ENCODE measurements around the gene MKS1.

DNA sequence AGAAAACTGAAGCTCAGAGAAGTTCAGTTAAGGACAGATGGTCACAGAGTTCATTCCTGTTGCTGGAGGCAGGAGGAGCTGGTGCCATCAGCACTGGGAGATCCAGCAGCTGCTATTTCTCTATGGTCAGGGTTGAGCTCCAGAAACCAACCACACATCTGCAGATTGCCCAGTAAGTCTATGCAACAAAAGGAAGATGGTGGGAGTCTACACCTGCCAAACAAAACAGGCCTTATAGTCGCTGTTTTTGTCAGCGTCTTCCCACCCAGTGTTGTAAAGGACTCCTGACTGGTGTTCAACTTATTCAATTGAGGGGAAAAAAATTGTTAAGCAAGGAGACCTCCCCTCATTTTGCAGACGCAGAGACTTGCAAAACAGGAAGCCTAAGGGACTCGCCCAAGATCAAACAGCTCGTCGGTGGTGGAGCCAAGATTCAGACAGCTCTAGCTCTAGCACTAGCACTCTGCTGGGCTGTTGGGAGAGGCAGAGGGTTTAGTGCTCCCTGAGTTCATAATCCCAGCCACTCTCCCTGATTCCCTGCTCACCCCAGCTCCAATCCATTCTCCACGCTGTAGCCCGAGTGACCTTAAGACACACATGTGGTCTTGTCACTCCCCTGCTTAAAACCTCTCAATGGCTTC lies 9.0 kb downstream of the NOG start:
- PRO-cap, result no peak
CAGE:
- cytosol, long polyA minus RNA, result no peak
- cytosol, long polyA plus RNA, result no peak
- long polyA plus RNA, result no peak
- nucleus, long polyA minus RNA, result no peak
- nucleus, long polyA plus RNA, result no peak

GRCh38 chr17:56787021-56787639 lies 46.6 kb downstream of the C17orf67 start:
- PRO-cap, result bidirectional peak, plus-strand start at chr17:56787283, minus-strand start at chr17:56787073
CAGE:
- cytosol, long polyA minus RNA, result no peak
- cytosol, long polyA plus RNA, result no peak
- long polyA plus RNA, result no peak
- nucleus, long polyA minus RNA, result no peak
- nucleus, long polyA plus RNA, result no peak

DNA sequence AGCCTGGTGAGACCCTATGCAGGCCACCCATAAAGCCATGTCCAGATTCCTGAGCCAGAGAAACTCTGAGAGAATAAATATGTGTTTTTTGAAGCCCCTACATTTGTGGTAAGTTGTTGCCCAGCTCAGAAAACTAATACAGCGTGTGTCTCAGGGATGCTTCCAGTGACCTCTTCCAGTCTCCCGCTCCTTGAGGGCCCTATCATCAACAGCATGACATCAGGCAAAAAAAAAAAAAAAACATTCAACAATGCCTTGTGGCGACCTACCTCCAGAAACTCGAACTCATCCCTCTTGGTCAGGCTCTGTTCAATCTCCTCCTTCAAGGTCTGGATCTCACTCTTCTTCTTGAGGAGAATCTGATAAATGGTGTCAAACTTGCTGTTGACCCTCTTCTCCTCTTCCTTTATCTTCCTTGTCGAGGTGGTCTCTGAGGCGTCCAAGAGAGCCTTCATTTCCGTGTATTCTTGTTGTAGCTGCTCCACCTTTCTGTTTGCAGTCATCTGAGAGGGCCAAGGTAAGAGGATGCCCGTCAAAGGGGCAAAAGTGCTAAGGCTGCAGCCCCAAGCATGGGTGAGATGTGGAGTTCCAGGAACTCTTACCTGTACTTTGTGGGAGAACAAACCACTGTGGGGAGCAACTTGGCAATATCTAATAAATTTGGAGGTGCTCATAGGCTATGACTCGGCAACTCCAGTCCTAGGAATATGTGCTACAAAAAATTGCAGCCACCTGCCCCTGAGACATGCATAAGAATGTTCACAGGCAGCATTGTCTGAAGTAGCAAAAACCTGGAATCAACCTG lies 9.7 kb downstream of the TRIM25 start:
- PRO-cap, result no peak
CAGE:
- cytosol, long polyA minus RNA, result no peak
- cytosol, long polyA plus RNA, result no peak
- long polyA plus RNA, result no peak
- nucleus, long polyA minus RNA, result no peak
- nucleus, long polyA plus RNA, result no peak

GRCh38 chr17:56950650-56951089 lies 10.2 kb downstream of the COIL start:
- PRO-cap, result no peak
CAGE:
- cytosol, long polyA minus RNA, result no peak
- cytosol, long polyA plus RNA, result no peak
- long polyA plus RNA, result no peak
- nucleus, long polyA minus RNA, result no peak
- nucleus, long polyA plus RNA, result no peak

GRCh38 chr17:56985468-56985695 lies 7.5 kb downstream of the SCPEP1 start:
- PRO-cap, result no peak
CAGE:
- cytosol, long polyA minus RNA, result no peak
- cytosol, long polyA plus RNA, result no peak
- long polyA plus RNA, result no peak
- nucleus, long polyA minus RNA, result no peak
- nucleus, long polyA plus RNA, result no peak

GRCh38 chr17:57086688-57086879 lies 1.5 kb downstream of the AKAP1 start:
- PRO-cap, result no peak
CAGE:
- cytosol, long polyA minus RNA, result no peak
- cytosol, long polyA plus RNA, result no peak
- long polyA plus RNA, result no peak
- nucleus, long polyA minus RNA, result no peak
- nucleus, long polyA plus RNA, result no peak

- PRO-cap, result no peak
CAGE:
- cytosol, long polyA minus RNA, result no peak
- cytosol, long polyA plus RNA, result no peak
- long polyA plus RNA, result no peak
- nucleus, long polyA minus RNA, result no peak
- nucleus, long polyA plus RNA, result no peak
Measured at GRCh38 chr17:57278717-57279434, 22.6 kb downstream of the MSI2 start.

DNA sequence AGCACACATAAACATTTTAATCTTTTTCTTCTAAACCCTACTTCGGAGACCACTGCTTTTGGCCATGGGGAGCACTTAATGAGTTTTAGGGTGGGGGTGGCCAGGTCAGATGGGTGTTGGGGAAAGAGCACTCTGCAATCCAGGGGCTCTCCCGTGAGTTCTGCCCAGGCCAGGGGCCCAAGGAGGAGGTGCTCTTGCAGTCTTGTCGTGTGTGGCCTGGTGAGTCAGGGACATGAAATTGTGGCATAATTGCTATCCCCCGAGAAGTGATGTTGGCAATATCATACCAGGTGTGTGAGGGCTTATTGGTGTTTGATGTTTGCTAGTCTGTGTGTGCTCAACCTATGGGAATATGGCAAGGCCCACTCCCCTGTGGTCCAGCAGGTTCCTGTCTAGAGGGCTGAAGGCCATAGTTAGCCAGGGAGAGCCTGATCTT lies 24.5 kb downstream of the MSI2 start:
- PRO-cap, result no peak
CAGE:
- cytosol, long polyA minus RNA, result no peak
- cytosol, long polyA plus RNA, result no peak
- long polyA plus RNA, result no peak
- nucleus, long polyA minus RNA, result no peak
- nucleus, long polyA plus RNA, result no peak

GRCh38 chr17:57424476-57425477 lies 168.5 kb downstream of the MSI2 start:
- PRO-cap, result no peak
CAGE:
- cytosol, long polyA minus RNA, result no peak
- cytosol, long polyA plus RNA, result no peak
- long polyA plus RNA, result no peak
- nucleus, long polyA minus RNA, result no peak
- nucleus, long polyA plus RNA, result no peak

DNA sequence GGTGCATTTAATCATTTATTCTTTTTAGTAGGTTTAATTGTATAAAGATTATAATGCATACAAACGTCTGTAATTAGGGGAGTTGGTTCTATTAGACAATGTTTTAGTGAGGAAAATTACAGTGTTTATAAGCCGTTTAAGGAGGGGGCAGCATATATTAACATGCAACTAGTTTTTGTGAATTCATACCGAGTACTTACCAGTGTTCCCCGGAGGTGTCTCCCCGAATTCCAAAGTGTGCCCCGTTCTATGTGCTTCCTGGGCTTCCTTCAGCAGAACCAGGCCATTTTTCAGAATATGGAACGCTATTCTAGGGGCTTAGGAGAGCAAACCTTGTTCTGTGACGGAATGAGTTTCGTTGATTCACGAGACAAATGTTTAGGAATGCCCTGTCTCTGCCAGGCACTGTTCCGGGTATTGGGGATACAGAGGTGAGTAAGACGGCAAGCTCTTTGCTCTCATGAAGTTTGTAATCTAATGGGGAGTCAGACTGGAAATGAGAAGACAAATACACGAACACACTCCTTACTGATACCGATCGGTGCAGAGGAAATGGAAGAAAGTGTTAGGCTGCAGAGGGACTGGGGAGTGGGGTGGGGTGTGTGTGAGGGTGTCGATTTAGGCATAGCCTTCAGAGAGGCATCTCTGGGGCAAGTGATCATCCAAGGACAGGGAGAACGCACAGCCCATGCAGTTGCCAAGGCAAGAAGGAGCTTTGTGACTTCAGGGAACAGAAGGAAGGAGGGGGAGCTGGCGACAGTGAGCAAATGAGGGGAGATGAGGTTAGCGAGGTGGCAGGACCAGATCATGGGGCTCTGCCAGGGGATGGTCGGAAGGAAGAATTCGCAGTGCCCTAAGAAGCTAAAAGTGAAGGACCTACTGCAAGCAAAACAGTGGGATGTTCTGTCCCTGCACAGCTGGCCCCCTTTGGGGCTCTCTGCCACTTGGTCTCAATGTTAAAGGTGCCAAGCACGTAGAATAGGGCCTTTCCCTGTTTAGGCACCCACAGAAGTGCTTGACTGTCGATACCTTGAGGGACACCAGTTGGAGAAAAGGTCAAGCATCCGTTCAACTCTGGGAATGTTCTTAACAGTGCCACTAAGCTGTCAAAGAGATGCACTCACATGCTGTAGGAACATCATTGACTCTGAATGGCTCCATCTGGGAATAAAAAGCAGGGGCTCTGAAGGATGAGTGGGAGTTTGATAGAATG lies 189.6 kb downstream of the MSI2 start:
- PRO-cap, result no peak
CAGE:
- cytosol, long polyA minus RNA, result no peak
- cytosol, long polyA plus RNA, result no peak
- long polyA plus RNA, result no peak
- nucleus, long polyA minus RNA, result no peak
- nucleus, long polyA plus RNA, result no peak

GRCh38 chr17:57569942-57570311 lies 175.2 kb downstream of the CCDC182 start:
- PRO-cap, result no peak
CAGE:
- cytosol, long polyA minus RNA, result no peak
- cytosol, long polyA plus RNA, result no peak
- long polyA plus RNA, result no peak
- nucleus, long polyA minus RNA, result no peak
- nucleus, long polyA plus RNA, result no peak

DNA sequence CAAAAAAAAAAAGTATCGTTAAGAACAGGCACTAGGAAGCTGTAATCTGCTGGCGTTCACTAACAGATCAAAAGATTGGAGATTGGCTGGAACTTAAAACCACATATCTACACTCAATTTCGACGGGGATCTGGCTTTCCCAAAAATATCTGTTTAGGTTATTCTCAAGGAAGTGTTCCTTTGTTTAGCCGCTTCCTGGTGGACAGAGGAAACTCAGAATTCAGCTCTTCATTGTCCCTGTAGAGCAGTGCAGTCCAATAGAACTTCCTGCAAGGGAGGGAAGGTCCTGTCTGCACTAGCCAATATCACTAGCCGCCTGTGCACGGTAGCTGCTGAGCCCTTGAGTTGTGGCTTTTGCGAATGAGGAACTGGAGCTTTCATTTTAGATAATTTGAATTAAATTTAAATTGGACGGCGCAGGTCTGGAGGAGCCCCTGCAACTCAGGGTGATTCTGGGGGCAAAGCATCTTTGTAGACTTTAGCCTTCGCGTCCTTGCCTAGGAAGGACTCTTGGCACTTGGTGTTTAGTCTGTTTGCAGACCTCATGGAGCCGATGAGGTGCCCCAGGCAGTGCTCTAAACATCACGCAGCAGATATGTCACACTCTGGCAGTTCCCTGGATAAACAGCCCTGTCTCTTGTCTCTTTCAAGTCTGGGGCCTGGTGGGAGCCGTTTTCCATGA lies 122.3 kb downstream of the CCDC182 start:
- PRO-cap, result no peak
CAGE:
- cytosol, long polyA minus RNA, result no peak
- cytosol, long polyA plus RNA, result no peak
- long polyA plus RNA, result no peak
- nucleus, long polyA minus RNA, result no peak
- nucleus, long polyA plus RNA, result no peak

DNA sequence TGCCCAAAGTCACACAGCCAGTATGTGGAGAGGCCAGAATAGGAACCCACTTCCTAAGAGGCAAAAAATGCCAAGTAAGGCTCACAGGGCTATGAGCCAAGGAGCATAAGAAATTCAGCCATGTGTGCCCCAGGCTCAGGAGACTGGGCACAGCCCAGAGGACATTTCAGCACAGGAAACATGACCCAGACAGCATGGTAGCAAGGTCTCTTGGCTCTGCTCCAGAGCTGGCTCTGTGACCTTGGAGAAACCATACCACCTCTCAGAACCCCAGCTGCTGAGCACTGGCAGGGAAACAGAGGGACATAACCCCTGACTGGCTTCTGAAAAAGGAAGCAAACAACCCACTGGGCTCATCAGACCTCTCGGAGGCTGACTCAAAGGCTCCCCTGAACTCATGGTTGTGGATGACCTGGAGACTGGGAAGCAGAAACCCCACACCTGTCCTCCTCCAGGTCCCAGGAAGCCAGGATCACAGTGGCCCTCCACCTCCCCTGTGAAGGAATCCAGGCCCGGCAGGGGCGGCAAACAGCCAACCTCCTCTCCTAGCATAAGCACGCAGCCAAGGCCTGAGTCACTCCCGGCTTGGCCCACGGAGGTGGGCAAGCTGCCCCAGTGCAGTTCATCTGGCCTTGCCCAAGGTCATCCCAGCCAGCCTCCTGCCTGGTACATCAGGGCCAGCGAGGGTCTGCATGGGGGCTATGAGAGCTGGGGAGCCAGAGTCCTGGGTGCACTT lies 40.5 kb upstream of the MRPS23 start:
- PRO-cap, result no peak
CAGE:
- cytosol, long polyA minus RNA, result no peak
- cytosol, long polyA plus RNA, result no peak
- long polyA plus RNA, result no peak
- nucleus, long polyA minus RNA, result no peak
- nucleus, long polyA plus RNA, result no peak

DNA sequence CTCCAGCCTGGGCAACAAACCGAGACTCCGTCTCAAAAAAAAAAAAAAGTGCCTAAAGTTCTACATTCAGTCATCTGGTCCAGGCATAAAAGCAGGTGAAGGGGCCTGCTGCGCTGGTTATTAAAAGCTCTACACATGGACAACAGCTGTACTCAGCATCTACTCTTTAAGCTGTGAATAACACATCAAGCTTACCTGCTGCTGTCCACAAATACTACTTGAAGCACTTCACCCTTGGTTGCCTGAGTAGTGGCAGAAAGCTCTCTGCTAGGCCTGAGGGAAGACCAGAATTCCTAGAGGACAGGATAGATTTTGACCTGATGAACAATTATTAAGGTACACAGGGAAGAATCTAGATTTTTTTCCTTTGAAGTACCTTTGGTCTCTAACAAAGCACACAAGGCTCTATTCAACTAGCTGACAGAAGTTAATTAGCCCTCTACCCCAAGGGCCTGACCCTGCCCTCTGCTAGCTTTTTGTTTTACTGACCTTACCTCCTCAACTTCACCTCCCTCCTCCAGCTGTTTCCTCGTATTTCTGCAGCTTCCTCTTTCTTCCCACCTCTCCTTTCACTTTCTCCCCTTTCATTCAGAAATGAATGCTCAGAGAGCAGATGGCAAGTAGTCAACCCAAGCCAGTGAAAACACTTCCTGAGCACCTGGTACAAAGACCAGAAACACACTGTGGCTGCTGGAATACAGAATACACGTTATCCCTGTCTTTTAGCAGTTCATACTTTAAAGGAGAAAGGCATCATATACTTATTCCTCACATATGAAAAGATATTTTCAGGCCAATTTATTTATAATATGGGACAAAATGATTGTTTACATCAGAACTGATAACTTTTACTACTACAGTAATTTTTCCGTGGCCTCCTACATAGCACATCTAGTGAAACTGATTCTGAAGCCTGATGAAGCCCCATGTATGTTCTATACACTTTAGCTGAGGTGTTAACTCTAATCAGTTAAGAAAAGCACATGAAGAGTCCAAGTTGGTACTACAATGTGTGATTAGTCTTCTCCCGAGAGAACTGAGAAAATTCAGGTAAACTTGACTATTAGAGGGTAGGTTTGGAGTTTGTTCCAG lies 5.6 kb upstream of the VEZF1 start:
- PRO-cap, result unidirectional peak, minus-strand start at position 474 of the sequence
CAGE:
- cytosol, long polyA minus RNA, result start-site peak on the minus strand centred at position 752 of the sequence, 133 bp wide, 6 reads
- cytosol, long polyA plus RNA, result no peak
- long polyA plus RNA, result no peak
- nucleus, long polyA minus RNA, result no peak
- nucleus, long polyA plus RNA, result no peak

DNA sequence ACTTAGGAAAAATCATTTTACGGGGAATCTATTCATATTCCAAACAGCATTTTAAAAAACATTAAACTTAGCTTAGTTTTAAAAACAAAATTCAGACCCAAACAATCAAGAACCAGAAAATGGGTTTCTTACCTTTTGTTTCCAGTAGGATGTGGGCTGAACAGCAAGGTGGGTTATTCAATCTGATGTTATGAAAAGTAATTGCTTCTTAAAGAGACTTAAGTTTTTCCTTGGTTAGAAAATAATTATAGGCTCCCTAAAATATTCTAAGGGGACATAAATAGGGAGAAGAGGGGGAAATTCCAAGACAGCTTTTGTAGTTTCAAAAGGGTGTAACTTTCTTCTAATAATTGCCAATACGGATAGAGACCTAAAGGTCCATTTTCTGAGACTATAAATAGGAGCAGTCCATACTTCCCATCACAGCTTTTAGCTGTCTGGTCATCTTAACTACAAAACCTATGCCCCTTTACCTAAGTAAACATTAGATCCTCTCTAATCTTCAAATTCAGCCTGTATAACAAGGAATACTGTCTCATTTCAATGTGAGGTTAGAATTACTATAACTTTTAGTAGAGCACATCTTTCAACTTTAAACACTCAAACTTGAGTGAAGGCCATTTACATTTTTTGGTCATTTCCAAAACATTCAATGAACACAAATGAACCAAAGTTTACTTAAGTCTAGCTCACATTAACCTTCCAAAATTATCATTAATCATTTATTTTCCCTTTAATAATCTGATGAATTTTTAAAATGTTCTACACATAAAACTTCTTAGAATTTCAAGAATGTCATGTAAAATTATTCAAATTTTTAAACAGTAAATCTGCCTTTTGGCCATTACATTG lies 5.5 kb downstream of the SRSF1 start:
- PRO-cap, result no peak
CAGE:
- cytosol, long polyA minus RNA, result no peak
- cytosol, long polyA plus RNA, result no peak
- long polyA plus RNA, result no peak
- nucleus, long polyA minus RNA, result no peak
- nucleus, long polyA plus RNA, result no peak

DNA sequence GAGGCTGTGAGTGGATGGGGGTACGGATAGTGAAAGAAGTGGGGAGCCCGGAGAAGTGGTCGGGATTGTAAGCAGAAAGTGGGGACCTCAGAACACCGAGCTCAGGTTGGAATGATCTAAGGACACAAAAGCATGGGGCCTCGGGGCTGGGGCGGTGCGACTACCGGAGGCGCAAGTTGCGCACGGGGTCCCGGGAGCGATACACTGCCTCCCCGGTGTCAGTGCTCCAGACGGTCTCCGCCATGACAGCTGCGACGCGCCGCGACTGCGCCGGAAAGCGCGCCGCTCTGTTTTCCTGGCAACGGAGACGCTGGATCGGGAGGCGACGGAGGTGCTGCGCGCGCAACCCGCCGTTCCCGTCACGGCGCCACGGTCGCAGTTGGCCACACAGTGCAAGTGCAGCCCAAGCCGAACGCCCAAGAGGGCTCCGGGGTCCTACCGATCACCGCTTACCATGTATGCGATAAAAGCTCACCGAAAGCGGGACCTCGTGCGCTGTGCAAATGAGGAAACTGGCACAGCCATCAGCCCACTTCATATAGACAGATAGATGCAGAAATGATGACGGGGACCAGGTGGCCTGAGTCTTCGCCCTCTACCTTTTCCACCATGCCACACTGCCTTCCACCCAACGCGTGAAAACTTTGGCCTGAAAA lies at the start of gene MKS1:
MKS1 (minus strand) TSS at position 269 of the 656 bp plus-strand sequence.
- PRO-cap, result bidirectional peak, plus-strand start at position 406 of the sequence, minus-strand start at position 239 of the sequence
CAGE:
- cytosol, long polyA minus RNA, result no peak
- cytosol, long polyA plus RNA, result start-site peak on the minus strand centred at position 248 of the sequence, 32 bp wide, 153 and 31 reads in 2 replicates
- long polyA plus RNA, result start-site peak on the minus strand centred at position 245 of the sequence, 50 bp wide, 343 and 93 reads in 2 replicates
- nucleus, long polyA minus RNA, result start-site peak on the minus strand centred at position 258 of the sequence, 23 bp wide, 289 reads
- nucleus, long polyA plus RNA, result start-site peak on the minus strand centred at position 256 of the sequence, 15 bp wide, 97 and 113 reads in 2 replicates

GRCh38 chr17:58278330-58279509 lies 2.0 kb downstream of the MPO start:
- PRO-cap, result no peak
CAGE:
- cytosol, long polyA minus RNA, result no peak
- cytosol, long polyA plus RNA, result no peak
- long polyA plus RNA, result no peak
- nucleus, long polyA minus RNA, result no peak
- nucleus, long polyA plus RNA, result no peak

GRCh38 chr17:58325964-58326277 lies 2.7 kb downstream of the TSPOAP1 start:
- PRO-cap, result no peak
CAGE:
- cytosol, long polyA minus RNA, result no peak
- cytosol, long polyA plus RNA, result no peak
- long polyA plus RNA, result no peak
- nucleus, long polyA minus RNA, result no peak
- nucleus, long polyA plus RNA, result no peak

GRCh38 chr17:58327746-58328424 lies 710 bp downstream of the TSPOAP1 start:
- PRO-cap, result no peak
CAGE:
- cytosol, long polyA minus RNA, result no peak
- cytosol, long polyA plus RNA, result no peak
- long polyA plus RNA, result no peak
- nucleus, long polyA minus RNA, result no peak
- nucleus, long polyA plus RNA, result no peak

DNA sequence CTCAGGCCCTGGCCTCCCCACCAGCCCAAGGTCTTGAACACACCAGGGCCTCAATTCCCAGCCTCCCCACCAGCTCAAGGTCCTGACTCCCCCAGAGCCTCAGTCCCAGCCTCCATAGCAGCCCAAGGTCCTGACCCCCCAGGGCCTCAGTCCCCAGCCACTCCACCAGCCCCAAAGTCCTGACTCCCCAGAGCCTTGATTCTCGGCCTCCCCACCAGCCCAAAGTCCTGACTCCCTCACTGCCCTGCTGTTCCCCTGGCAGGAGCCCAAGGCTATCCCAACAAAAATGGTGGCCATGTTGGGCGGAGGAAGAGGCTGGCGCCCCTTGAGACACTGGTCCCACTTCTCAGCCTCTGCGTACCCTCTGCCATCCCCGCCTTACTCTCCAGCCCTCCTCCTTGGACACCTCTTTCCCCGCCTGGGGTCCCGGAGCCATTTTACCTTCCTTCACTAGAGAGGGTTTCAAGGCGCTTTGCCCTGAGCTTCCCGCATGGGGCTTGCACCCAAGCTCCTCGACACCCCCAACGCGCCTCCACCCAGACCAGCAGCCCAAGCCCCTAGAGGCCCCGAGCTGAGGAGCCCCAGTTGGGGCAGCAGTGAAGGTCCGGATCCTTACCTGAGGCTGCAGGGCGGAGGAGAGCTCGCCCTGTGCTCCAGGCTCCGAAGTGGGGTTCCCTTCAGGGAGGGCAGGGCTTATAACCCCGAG lies 3.4 kb upstream of the TSPOAP1 start:
- PRO-cap, result no peak
CAGE:
- cytosol, long polyA minus RNA, result no peak
- cytosol, long polyA plus RNA, result no peak
- long polyA plus RNA, result no peak
- nucleus, long polyA minus RNA, result no peak
- nucleus, long polyA plus RNA, result no peak